ENCODE results near the gene FKBP4.

- RRBS, result no CpG with 5 or more reads among the region's 19 CpGs
These were observed 21.9 kb upstream of the ADIPOR2 start for GRCh38 chr12:1668679-1669618.

- RRBS, result no CpG with 5 or more reads among the region's 2 CpGs
These were observed 36.2 kb upstream of the LRTM2 start for GRCh38 chr12:1784085-1784708.

DNA sequence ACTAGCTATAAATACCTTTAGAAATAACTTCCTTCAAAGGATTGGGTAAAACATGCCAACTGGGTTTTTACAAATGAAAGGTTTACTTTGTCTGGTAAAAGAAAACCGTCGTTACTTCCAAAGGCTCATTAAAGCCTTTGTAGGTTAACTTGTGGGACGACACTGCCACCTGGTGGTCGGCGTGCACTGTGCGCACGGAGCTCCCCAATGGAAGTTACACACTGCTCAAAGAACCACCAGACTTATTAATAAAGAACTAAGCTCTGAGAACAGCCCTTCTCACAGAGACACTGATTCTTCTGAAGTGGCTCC lies 21.5 kb upstream of the CACNA2D4 start:
- RRBS, result no CpG with 5 or more reads among the region's 7 CpGs

DNA sequence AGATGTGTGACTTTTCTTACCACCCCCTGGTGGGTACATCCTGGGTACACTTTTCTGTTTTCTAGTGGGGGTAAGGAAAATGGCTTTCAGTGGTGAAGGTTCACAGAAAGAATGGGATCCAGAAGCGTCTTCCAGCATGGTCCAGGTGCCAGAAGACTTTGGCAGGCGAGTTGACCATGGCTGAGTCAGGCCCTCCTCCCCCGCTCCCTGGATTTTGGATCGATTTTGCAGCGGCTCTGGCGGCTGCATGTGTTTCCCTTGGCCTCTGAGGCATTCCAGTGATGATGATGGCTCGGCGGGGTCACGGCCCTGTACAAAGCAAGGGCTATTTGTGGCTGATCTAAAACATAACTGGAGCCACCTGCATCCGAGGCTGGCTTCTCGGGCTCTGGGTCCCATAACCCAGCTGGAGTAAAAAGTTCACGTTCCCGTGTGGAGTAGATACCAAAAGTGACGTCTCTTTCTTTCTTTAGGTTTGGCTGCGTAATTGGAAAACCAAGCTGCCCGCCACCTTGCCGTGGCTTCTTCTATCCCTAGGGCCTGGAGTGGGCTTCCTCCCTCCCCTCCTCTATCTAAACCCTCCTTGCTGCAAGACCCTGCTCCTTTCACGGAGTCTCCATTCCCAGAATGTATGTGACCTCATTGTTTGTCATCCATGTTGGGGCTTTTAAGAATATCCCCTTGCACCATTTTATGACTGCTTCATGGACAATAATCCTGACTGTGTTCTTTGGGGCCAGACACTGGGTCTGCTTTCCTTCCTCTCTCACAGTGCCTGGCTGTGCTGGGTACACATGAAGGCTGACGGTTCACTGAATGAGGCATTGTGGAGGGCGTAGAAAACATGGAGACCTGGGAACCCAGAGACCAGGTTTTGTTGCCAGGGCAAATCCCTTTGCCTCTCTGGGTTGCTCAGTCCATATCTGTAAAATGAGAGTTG lies 111.0 kb downstream of the CACNA1C start:
- RRBS, result no CpG with 5 or more reads among the region's 20 CpGs

DNA sequence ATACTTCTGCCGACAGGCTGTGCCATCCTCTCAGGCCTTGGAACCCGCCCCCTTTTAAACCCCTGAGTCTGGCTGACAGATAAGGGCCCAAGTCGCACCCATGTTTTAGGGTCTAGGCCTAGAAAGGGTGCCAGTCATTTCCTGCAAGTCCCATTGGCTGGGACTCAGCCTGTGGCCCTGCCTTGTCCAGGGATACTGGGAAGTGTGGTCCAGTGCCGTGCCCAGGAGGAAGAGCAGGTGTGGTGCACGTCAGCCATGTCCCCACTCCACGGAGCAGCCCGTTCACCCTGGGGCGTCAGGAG lies 138.0 kb downstream of the CACNA1C start:
- RRBS, result no CpG with 5 or more reads among the region's 8 CpGs

DNA sequence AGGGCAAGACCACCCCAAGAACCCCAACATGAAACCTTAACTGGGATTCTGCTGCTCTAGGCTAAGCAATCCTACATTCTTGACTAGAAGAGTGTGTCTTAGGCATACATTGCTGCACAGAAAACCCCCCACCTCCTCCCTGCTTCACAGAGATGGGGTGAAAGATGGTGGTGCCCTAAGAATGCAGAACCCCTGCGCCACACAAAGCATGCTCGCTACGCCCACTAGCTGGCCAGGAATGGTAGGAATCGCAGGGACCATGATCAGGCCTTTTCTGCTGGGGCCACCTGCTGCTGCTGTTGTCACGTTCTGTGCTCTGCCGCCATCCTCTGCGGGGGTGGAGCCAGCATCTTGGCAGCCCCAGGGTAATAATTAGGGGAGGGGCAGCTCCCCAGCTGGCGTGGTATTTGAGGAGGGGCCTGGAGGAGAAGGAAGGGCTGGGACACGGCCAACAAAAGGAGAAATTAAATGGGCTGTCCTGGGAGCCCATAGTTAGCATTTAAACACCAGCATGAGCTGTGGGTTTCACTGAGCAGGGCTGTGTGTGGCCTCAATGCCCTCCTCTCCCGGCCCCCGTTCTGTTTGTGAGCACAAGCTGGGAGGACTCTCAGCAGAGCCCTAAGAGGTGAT lies 324.0 kb downstream of the CACNA1C start:
- RRBS, result no CpG with 5 or more reads among the region's 11 CpGs

DNA sequence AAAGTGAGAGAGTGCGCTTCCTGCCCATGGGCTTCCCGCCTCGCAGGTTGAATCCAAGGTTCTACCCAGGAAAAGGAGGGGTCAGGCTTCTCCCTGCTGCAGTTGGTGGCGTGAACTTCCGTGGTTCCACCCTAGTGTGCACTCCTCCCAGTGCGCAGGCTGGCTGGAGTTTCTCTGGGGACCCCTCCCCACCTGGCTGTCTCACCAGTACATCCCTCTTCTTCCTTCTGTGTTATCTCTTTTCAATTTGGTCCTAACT lies 345.5 kb upstream of the FKBP4 start:
- RRBS, result no CpG with 5 or more reads among the region's 6 CpGs

- RRBS, result no CpG with 5 or more reads among the region's 11 CpGs
These were observed 266.7 kb upstream of the FKBP4 start for GRCh38 chr12:2527974-2528657.

DNA sequence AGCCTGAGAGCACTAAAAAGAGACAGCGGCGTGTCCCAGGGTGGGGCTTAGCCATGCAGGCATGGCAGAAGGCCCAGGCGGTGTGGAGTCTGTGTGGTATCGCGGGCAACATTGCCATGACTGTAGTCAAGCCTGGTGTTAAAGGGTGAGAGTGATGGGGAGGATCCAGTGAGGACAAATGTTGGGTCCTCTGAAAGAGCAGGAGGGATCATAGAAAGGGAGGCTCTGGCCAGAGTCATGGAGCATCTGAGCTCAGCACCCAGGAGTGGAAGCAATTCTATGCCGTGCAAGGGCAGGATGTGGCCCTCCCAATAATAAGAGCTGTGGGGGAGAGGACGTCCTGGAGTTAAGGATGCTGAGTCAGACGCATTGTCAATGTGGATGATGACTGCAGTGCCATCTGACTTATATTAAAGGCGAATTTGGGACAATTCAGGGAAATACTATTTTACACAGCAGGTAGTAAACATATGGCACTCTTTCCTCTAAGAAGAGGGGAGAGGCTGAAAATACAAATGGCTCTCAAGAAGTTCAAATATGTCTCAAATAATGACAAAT lies 241.1 kb upstream of the FKBP4 start:
- RRBS, result no CpG with 5 or more reads among the region's 9 CpGs

DNA sequence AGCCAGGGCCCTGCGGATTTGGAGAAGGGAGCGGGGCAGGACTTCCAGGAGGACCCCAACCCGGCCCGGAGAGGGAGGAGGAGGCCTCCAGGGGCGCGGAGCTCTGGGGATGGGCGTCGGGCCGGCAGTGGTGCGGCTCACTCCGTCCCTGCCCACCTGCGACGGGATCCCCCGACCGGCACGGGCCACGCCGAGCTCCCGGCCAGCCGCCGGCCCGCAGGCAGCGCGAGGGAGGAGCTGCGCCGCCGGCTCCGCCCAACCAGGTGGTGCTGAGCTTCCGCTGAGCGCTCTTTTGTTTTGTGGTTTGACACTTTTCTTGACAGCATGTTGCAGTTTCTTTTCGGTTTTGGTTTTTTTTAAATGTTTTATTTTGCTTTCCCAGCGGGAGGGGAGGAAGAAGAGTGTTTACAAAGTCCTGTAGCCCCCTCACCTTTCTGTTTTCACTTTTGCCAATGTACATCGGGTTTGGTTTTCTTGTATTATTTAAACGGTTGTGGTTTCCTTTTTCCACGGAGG lies 103.1 kb upstream of the FKBP4 start:
- RRBS, result 43% methylated on average over 19 of the region's 35 CpGs

DNA sequence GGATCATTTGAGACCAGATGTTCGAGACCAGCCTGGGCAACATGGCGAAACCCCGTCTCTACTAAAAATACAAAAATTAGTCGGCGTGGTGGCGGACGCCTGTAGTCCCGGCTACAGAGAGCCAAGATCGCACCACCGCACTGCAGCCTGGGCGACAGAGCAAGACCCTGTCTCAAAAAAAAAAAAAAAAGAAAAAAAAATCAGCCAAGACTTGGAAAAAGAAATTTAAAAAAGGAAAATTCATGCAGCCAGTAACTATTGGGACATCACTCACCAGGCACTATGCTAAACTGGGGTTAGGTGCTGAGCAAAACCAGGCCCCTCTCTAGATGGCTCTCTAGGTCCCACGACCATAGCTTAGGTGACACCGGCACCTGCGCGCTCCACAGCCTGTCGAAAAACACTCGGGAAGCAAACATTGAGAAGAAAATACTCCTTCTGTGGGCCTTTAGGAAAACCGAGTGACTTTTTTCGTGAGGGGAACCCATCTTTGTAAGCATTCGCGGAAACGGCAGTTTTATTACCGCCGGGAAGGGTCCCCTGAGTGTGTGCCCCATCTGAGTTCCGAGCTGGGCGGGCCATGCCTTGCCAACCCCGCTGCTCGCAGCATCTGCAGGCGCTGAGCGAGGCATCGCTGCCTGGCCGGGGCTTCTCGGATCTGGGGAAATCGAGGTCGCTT lies 908 bp upstream of the FKBP4 start:
- RRBS, result no CpG with 5 or more reads among the region's 35 CpGs

GRCh38 chr12:2794402-2795607 lies at the start of gene FKBP4:
Gene FKBP4, plus strand, starts transcription at chr12:2794970.
- RRBS, result under 1% methylated on average over 44 of the region's 149 CpGs

- RRBS, result under 1% methylated on average over 23 of the region's 61 CpGs
These were observed 945 bp downstream of the FKBP4 start for GRCh38 chr12:2795608-2796221.

- RRBS, result no CpG with 5 or more reads among the region's 4 CpGs
These were observed 5.6 kb downstream of the FKBP4 start for GRCh38 chr12:2800310-2800842.

DNA sequence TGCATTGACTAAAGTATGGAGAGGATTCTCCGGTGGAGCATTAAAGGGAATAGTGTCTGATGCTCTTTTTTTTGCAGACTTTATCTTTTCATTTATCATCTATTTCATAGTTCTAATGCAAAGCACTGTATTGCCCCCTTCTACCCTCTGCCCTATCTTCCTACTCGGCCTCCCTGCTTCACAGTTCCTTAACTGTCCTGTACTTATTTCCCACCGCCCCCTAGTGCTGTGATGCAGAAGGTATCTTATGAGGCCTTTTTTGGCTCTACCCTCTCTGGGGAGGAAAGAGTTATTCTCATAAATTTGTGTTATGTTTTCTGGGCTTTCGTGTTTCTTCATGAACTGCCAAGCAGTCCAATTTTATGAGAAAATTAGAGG lies 1.1 kb downstream of the ITFG2 start:
- RRBS, result no CpG with 5 or more reads among the region's 4 CpGs

DNA sequence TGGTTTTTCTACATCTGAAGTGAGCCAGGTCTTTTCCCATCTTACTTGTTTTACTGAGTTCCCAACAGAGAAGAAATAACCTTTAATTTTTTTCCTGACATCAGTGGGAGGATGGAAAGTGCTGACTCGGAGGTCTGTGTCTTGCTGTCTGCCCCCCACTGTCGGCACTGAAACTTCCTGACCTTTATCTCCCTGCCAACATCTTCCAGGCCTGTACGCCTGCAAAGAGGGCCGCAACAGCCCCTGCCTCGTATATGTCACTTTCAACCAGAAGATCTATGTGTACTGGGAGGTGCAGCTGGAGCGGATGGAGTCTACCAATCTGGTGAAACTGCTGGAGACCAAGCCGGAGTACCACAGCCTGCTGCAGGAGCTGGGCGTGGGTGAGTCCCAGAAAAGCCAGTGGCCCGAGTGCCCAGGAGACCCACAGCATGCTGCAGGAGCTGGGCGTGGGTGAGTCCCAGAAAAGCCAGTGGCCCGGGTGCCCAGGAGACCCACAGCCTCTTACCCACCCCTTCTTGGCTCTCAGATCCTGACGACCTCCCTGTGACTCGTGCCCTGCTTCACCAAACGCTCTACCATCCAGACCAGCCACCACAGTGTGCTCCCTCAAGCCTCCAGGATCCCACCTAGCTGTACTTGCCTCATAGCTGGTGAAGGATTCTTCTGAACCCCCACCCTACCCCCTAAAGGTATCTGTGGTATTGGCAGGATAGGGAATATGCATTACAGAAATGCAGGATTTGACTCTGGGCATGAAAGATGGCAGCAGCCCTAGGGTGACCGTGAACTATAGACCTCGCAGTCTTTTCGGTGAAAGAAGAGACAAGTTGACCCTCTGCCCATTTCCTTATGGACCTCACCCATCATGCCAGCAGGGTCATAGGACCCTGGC lies 11.0 kb downstream of the NRIP2 start:
- RRBS, result no CpG with 5 or more reads among the region's 17 CpGs

GRCh38 chr12:2890991-2891944 lies 577 bp downstream of the TULP3 start:
- RRBS, result 3% methylated on average over 5 of the region's 58 CpGs

- RRBS, result 71% methylated on average over 2 of the region's 25 CpGs
These were observed 40.2 kb downstream of the TEAD4 start for GRCh38 chr12:2999301-2999894.

GRCh38 chr12:3137209-3138082 lies 60.3 kb downstream of the TSPAN9 start:
- RRBS, result no CpG with 5 or more reads among the region's 14 CpGs

DNA sequence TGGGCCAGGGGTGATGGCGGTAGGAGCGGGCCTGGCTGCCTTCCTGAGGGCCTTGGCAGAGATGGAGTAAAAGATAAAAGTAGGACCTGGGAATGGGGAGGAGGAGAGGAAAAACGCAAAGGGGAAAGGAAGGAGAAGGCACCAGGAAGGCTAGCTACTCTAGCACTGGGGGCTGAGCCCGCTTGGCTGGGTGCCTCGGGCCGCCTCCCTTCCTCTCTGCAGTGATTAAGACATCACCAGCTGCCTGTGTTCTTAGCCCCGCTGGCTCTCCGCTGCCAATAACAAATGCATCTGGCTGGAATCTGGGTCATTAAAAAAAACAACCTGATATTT lies 141.3 kb downstream of the TSPAN9 start:
- RRBS, result no CpG with 5 or more reads among the region's 8 CpGs